OCI-LY7 (cell line): Measurements from ENCODE around the genes EFNB2, LIG4 and ABHD13.

DNA sequence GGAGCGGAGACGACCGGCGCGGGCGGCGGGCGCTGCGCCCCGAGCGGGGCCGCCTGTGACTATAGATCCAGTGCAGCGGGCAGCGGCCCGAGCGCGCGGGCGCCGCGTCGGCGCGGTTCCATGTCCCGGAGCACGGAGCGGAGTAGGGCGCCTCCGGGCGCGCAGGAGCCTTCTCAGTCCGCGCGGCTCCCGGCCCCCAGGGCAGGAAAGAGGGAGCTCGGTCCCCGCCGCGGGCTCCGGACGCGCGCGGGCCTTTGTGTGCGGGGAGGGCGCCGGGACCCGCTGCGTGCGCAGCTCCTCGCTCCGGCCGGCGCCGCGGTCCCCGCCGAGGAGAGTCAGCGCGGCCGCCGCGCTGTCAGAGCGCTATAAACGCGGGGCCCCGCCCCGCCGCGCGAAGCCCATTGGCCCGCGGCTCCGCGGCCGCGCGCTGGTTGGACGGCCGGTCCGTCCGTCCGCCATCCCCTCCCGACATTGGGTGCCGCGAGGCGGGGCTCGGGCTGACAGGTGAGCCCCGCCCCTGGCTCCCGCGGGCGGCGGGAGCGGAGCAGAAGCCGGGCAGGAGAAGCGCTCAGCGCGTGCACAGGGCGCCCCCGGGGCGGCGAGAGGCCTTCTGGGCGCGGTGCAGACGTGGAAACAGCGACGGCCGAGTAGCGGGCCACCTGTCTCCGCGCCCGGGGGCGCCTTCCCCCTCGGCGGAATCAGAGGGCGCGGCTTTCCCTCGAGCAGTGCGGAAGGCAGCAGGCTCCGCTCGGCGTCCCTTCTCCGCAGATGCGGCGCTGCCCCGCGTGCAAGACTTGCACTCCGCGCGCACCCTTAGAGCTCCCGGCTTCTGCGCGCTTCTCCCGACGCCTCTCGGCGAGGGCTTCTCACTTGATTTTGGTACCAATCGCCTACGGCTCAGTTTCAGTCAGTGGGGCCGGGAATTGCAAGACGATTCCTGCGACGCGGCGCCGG lies at the start of gene EFNB2:
Gene EFNB2 (minus strand): TSS at position 340 of the 954 bp plus-strand sequence.
- PRO-cap = bidirectional peak, plus-strand start at position 547 of the sequence, minus-strand start at position 340 of the sequence; unidirectional peak, plus-strand start at position 701 of the sequence
- RAMPAGE, long total RNA = no peak

GRCh38 chr13:106623593-106624258 lies 55.8 kb upstream of the ARGLU1 start:
- PRO-cap = no peak
- RAMPAGE, long total RNA = no peak

DNA sequence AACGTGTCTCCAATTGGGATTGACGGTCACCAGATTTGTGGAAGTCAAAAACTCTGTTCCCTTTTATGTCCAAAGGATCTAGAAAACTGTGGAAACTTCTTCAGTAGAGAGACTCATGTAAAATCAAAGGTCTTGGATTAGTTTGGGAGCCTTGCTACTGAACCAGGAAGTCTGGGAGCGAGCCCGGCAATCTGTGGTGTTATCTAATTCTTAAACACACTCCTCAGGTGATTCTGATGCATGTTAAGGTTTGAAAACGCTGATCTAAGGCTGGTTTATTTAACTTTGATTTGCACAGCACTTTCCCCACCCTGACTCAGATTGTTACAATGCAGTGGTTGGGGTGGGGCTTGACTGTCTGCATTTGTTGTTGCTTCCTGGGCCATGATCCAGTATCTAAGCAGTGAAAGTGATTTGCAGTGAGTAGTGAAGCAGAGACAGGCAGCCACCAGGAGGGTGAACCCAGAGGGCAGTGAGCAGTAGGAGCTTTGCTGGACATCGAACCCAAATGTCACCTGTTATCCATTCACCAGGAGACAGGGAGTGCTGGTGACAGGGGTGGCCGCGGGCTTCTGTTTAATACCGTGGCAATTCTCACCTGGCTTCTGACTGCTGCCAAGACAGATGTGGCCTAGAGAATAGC lies 81.5 kb upstream of the ARGLU1 start:
- PRO-cap = no peak
- RAMPAGE, long total RNA = no peak

GRCh38 chr13:106680716-106681287 lies 112.9 kb upstream of the ARGLU1 start:
- PRO-cap = no peak
- RAMPAGE, long total RNA = no peak

DNA sequence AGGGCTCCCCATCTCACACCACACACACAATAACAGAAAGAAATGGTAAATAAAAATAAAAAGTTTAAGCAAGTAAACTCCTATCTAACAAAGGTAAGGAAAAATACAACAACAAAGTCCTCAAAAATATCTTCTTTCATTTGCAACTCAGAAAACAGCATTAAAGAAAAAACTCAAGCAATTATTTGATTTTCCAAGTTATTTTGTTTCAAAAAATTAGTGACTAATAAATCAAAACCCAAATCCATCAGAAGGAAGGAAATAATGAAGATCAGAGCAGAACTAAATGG lies 213.6 kb downstream of the NALF1 start:
- PRO-cap = no peak
- RAMPAGE, long total RNA = no peak

DNA sequence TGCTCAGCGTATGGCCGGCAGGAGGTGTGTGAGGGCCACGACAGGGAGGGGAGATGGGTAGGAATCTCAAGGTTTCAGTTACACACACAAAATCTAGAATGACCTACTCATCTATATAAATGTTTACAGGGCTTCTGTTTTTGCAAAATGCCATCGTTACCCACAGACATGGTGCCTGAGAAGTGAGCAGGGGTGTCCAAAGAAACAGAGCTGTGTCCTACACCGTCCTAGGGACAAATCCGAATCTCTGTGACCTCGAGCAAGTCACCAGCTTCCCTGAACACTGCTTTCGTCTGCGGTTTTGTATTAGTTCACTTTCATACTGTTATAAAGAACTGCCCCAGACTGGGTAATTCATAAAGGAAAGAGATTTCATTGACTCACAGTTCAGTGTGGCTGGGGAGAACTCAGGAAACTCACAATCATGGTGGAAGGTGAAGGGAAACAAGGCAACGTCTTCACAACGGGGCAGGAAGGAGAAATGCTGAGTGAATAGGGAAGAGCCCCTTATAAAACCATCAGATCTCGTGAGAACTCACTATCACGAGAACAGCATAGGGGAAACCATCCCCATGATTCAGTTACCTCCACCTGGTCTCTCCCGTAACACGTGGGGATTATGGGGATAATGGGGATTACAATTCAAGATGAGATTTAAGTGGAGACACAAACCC lies 188.9 kb downstream of the NALF1 start:
- PRO-cap = no peak
- RAMPAGE, long total RNA = no peak

- PRO-cap = bidirectional peak, plus-strand start at chr13:108215732, minus-strand start at chr13:108215336
- RAMPAGE, long total RNA = start-site peak on the minus strand at chr13:108215485-108215567, 37 and 8 reads in 2 replicates
Measured at GRCh38 chr13:108214881-108216053, at the start of gene LIG4. Gene LIG4, minus strand, starts transcription at chr13:108215536.

GRCh38 chr13:108217823-108218804 lies at the start of gene ABHD13:
Gene ABHD13, plus strand, starts transcription at chr13:108218392.
- PRO-cap = bidirectional peak, plus-strand start at chr13:108218541, minus-strand start at chr13:108218365
- RAMPAGE, long total RNA = start-site peak on the plus strand at chr13:108218466-108218499, 72 and 7 reads in 2 replicates

DNA sequence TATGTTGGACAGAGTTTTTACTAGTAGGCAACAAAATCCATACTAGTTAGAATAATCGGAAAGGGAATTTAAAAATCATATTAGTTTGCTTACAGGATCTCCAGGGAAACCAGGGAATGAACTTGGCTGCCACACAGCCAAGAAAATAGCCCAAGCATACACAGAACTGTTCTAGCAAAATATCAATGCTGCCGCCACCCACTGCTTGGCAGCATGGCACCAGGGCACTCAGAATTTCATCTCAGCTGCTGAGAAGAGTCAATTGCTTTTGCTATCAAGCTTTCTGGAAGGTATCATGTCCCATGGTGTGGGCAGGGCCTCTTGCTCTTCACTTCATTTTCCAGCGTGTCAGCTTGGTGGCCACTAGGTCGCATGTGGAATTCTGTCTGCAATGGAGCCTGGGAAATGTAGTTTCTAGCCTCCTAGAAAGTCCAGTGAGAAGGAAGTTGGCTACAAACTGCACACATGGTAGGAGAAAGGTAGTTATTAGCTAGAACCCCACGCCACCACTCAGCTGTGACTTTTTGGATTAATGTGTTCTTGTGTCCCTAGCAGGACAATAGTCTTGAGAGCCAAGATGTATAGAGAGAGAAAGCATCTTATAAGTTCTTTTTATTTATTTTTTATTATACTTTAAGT lies 105.2 kb downstream of the MYO16 start:
- PRO-cap = no peak
- RAMPAGE, long total RNA = no peak

- PRO-cap = no peak
- RAMPAGE, long total RNA = no peak
Measured at GRCh38 chr13:109140828-109141278, 511.4 kb downstream of the MYO16 start.

DNA sequence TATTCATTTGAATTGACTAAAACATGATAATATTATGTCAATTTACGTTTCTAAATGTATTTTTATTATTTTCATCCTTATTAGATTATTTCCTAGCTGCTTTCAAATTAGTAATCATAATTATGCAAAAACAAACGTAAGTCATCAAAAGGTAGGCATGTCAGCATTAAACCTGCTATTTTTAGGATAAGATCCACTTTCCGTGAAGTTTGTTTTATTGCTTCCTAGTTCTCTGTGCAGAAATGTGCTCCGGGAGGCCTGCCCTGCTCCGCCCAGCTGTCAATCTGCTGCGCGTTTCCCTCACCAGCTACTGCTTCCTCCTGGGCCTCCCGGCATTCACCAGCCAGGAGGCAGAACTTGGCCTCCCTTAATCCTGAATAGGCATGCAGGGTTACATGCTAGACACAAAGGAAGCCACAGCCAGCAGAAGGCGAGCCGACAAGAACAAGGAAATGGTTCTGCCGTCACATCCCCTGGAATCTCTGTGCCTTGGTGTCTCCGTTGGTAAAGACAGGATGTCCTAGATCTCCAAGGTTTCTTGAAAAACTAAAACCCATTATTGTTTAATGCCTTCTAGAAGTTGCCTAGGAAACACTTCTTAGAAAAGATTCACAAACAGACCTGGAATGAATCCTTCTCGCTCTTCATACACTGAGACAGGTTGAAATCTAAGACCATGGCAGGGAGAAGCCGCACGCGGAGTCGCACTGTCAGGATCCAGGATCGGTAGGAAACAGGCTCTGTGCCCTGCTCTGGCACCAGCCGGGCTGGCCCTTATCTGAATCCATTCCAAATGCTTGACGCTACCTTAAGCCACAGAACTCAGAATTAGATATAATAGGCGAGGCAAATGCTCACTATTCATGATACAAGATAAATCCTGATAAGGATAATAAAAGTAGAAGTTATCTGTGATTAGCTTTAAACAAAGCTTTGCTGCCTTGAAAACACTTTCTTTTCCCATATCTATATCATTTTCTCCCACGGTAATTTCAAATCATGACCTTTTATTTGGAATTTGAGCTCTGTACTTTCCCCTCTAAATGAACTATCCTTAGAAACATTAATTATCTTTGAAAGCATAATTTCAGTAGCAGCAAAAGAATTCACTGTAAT lies 385.9 kb downstream of the IRS2 start:
- PRO-cap = no peak
- RAMPAGE, long total RNA = no peak

DNA sequence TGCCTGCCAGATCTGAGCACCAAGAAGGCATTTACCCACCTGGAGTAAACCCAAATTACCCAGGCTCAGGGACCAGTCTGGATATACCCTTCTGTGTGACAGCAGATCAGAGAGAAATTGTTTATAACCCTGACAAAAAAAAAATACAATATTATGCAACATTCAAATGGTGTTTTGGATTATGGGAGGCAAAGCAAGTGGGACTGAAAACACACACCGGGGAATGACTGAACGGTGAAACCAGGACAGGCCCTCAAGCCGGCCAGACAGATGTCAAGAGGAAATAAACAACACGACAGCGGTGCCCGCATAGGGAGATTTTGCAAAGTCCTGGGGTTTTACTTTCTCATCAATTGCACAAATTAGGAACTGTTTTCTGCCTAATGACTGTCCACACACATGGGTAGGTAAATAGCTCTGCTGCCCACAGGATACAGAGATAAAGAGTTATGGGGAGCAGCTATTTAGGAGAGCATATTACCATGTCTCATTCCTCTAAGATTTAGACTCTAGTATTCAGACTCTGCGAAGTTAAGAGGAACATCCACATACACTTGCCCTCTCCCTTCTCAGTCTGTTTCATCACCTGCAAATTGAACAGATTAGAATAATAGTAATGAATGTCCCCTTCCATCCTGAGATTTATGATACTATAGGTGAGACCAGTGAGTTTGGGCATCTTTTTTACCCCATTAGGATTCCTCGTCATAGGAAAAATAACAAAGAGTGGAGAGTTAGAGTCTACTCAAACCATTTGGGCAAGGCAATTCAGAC lies 134.4 kb downstream of the IRS2 start:
- PRO-cap = no peak
- RAMPAGE, long total RNA = no peak

DNA sequence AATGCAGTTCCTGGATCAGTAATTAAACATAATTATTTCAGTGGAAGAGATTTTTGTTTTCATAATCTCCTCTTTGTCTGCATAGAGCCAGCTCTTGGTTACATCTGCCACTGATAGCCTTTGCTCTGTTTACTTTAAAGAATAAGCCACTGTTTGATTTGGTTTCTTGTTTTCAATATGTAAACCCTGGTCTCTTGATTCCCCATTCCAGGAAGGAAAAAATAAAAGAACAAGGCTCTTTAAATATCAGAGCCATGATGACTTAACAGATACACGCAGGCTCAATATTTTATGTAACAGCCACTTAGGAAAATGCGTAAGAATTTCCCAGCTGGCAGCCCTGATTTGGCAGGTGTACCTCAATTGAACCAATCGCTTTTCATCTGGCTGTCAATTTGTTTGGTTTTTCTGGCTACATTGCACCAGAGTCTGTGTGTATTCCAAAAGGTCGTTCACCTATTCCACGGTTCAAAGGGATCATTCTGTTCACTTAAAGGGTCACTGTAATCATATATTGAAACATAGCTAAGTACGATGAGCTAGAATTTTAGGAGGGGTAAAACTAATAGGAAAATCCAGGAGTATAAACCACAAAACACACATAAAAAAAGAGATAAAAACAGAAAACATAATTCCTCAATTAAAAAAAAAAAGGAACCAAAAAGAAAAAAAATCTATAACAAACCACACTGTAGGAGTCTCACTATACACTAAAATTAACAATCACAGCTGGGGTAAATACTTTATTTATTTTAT lies 65.5 kb downstream of the IRS2 start:
- PRO-cap = no peak
- RAMPAGE, long total RNA = no peak

DNA sequence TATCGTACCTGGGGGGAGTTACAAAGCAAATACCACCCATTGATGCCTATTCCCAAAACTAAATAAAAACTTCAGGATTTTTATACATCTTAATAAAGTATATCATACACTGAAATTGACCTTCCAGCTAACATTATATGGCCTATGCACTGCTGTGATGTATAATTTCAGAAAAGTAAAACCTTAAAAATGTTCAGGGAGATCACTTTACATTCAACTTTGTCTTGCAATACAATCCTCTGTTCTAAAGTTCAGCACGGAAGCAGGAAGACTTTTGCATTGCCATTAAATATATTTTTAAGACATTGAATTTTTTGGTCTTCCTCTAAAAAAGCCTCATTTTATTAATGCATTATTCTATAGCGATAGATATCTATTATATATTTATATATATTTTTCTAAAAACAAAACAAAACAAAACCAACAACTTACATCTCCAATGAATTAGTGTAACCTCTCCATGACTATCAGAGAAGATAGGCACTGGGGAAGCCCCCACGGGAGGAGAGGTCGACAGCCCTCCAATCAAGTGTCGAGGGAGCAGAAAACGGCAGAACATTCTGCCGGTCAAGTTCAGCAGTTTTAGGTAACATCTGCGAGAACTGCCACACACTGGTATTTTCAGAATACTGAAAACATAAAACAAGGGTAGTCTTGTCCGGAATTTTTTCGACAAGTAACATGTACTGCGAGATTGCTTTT lies 31.8 kb downstream of the IRS2 start:
- PRO-cap = no peak
- RAMPAGE, long total RNA = no peak

DNA sequence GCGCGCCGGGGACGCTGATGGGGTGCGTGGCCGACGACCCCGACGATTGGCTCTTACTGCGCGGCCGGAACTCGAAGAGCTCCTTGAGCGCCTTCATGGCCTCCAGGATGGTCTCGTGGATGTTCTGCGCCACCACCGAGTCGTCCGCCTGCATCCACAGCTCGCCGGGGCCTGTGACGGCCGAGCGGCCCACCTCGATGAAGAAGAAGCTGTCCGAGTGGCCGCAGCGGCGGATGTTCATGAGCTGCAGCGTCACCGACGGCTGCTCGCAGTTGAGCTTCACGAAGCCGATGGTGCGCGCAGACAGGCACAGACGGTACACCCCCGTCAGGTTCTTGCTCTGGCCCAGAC lies 1.3 kb downstream of the IRS2 start:
- PRO-cap = no peak
- RAMPAGE, long total RNA = no peak

DNA sequence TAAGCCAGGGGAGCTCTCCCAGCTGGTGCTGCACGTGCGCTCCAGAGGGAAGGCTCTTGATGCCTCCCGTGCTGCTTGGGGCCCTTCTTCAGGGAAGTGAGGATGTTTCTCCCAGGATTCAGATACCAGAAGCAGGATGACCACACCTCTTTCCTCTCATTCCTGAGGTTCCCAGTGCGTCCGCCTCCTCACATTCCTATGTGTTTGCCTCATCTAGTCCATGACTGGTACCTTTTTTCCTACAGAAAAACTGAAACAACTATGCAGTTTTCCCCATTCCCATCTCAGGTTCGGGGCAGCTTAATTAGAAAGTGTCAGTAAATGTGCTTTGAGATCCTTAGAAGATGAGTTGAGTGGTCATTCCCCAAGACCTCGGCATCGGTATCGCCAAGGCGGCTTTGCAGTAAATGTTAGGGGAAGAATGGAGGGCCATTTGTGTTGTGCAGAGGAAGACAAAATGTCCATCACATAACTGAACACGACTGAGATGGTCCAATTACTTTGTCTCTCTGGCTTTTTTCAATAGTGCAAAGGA lies 231.1 kb upstream of the IRS2 start:
- PRO-cap = no peak
- RAMPAGE, long total RNA = no peak

- PRO-cap = no peak
- RAMPAGE, long total RNA = no peak
Measured at GRCh38 chr13:110024377-110024779, 238.0 kb upstream of the IRS2 start.

- PRO-cap = no peak
- RAMPAGE, long total RNA = no peak
Measured at GRCh38 chr13:110106783-110107265, 200.1 kb downstream of the COL4A1 start.

GRCh38 chr13:110129593-110130005 lies 177.4 kb downstream of the COL4A1 start:
- PRO-cap = no peak
- RAMPAGE, long total RNA = no peak

GRCh38 chr13:110177771-110178279 lies 129.1 kb downstream of the COL4A1 start:
- PRO-cap = no peak
- RAMPAGE, long total RNA = no peak